ENCODE measurements around a stretch of chr13.

DNA sequence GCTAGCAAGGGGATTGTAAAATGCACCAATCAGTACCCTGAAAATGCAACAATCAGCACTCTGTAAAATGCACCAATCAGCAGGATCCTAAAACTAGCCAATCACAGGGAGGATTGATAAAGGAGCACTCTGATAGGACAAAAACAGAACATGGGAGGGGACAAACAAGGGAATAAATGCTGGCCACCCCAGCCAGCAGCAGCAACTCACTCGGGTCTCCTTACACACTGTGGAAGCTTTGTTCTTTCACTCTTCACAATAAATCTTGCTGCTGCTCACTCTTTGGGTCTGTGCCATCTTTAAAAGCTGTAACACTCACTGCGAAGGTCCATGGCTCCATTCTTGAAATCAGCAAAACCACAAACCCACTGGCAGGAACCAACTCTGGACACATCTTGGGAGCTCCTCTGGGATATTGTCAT, 337.4 kb upstream of the SLITRK5 start:
- RRBS = no CpG with 5 or more reads among the region's 2 CpGs

GRCh38 chr13:89401198-89401697, 1730.1 kb downstream of the SLITRK5 start:
- RRBS = no CpG with 5 or more reads among the region's 2 CpGs

DNA sequence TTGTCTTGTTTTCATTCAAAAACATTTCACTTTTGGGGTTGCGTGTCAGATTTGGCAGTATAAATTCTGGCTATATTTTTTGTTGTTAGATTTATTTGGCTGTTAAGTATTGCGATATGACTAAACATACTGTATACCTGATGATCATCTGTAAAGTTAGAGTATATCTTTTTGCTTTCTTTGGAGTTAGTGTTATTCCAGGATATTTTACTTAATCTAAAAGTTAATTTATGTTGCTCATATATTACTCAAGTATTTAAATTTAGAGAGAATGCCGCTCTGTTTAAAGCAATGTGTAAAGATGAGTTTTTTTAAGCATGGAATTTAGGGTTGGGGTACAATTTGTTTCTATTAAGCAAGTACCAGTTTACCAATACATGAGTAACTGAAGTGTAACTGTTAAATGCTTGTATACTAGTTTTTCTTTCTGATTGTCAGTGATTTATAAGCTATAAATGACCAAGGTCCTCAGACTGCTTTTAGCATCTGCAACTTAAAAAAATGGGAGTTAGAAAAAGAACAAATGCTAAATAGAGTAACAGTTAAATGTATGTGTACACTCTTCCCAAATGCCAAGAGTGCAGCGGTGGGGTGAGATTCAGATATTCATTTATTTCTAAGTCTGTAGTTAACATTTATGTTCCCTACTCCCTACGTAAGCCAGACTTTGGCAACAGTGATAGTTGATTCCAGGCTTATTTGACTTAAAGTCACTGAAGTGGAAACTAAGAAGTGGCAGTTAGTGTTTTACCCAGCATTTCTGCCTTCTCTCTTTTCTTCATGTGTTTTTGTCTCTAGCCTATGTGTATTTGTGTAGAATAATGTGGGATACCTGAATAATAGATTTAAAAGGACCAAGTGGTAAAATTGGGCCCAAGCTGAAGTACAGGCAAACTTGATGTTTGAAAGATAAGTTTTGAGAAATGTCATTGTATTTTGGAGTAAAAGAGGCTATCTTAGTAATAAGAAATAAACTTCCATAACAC, 46.6 kb upstream of the GPC5 start:
- RRBS = no CpG with 5 or more reads among the region's 5 CpGs

DNA sequence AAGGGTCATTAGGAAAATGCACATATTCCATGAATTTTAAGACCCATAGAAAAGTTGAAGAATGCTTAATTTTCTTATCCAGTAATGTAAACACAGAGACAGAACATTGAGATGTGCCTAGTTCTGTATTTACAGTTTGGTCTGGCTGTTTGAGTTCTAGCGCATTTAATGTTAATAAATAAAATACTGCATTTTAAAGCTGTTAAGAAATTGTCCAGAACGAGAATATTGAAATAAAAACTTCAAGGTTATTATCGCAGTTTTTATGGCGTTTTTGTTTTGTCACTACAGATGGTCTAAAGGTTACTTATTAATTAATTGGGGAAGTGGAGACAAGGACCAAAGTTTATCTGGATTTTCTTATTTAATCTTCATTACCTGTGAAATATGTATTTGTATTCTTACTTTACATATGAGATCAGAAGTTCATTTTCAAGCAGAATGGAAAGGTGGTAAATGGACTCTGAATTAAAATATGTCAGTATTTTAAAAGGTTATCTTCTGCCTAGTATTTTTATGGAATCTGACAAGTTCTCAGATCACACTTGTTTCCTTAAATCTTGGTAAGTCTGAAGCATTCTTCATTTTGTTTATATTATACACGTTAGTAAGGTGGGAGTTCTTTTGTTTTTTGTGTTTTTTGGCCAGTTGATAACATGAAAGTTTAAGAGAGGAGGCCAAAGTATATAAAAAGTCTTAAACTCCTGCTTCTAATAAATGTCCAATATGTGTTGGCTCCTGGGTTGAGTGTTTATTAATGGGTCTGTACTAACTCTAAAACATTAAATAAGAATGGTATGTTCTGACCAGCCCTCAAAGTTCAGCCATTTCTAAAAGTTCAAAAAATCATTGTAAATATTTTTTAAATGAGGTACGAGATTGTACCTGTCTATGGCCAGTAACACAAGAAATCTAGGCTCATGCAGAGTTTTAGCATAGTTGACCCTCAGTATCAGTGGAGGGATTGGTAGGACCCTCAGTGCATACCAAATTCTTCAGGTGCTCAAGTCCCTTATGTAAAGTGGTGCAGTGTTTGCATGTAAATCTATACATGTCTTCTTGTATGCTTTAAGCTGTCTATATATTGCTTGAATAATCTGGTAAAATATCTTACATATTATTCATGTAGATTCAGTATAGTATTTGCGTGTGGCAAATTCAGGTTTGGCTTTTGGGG, 43.7 kb upstream of the GPC5 start:
- RRBS = no CpG with 5 or more reads among the region's 7 CpGs

GRCh38 chr13:91357058-91357767, 41.2 kb upstream of the GPC5 start:
- RRBS = no CpG with 5 or more reads among the region's 6 CpGs

- RRBS = no CpG with 5 or more reads among the region's 5 CpGs
These were observed 13.1 kb upstream of the GPC5 start for GRCh38 chr13:91385361-91385664.

- RRBS = no CpG with 5 or more reads among the region's 6 CpGs
These were observed 549.0 kb upstream of the GPC6 start for GRCh38 chr13:92677530-92678121.

DNA sequence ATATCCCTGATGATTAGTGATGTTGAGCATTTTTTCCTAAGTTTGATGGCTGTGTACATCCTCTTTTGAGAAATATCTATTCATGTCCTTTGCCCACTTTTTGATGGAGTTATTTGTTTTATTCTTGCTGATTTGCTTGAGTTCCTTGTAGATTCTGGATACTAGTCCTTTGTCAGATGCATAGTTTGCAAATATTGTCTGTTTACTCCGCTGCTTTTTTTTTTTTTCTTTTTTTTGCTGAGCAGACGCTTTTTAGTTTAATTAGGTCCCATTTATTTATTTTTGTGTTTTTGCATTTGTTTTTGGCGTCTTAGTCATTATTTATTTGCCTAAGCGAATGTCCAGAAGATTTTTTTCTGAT, 114.9 kb downstream of the GPC6 start:
- RRBS = no CpG with 5 or more reads among the region's 4 CpGs

DNA sequence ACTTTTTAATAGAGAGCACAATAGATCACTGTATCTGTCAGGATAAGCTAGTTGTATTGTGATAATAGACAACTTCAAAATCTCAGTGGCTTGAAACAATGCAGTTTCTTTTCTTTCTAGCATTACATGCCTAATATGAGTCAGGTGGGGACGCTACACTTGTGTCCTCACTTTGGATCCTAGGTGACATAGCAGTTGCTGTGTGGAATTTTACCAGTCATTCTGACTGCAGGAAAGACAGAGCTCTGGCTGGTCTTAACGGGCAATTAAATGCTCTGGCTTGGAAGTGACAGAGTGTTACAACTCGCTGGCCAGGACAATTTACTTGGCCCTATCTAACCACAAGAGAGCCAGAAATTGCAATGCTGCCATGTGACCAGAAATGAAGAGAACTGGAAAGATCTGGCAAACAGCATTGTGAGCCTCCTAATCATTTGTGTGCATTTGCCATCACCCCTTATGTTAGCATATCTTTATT, 351.1 kb downstream of the DCT start:
- RRBS = no CpG with 5 or more reads among the region's 3 CpGs

DNA sequence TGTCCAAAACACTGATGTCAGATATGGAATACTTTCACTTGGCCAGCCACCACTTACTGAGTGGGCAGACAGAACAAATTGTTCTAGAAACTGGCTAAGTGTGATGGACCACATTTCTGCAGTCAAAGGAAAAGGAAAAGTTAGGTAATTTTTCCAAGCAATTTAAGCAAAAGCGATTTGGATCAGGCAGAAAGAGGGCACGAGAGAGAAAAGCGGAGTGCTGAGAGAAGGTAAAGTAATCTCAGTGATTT, 137.9 kb upstream of the SOX21 start:
- RRBS = no CpG with 5 or more reads among the region's 3 CpGs

DNA sequence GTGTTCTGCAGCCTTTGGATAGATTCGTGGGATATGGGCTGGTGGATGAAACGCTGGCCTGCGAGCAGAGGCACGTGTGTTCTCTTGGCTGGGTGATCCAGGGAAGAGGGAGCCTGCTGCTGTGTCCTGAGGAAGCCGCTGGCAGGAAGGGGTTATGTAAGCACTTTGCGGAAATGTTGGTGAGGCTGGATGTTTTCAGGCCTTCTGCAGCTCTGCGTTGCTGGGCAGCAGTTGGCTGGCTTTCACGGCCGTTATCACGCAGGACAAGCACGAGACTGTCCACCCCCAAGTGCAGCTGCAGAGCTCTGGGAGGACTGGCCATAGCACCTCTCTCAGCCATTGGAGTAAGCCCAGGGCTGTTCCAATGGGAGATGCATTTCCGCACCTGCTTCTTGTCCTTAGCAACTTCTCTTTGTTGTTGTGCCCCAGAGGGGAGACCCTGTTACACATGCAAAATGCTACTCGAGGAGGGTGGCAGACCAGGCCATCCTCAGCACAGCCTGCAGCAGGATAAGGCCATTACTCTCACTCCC, 147.0 kb upstream of the SOX21 start:
- RRBS = no CpG with 5 or more reads among the region's 13 CpGs

GRCh38 chr13:95239753-95240269, 61.4 kb downstream of the ABCC4 start:
- RRBS = no CpG with 5 or more reads among the region's 8 CpGs

DNA sequence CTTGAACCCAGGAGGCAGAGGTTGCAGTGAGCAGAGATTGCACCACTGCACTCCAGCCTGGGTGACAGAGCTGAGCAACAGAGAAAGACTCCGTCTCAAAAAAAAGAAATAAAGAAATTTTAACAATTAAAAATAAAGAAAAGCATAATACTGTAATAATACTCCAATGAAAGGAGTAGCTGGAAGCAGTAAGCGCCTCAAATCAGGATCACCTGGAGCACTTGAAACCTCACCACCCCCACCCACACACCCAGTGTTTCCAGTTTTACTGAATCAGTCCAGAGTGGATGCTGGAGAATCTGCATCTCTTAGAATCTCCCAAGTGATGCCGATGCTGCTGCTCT, 3.1 kb downstream of the ABCC4 start:
- RRBS = no CpG with 5 or more reads among the region's 3 CpGs

- RRBS = 41% methylated on average over 23 of the region's 71 CpGs
These were observed 1.3 kb downstream of the HS6ST3 start for GRCh38 chr13:96091007-96091861.

GRCh38 chr13:96331573-96332194, 241.8 kb downstream of the HS6ST3 start:
- RRBS = no CpG with 5 or more reads among the region's 28 CpGs

- RRBS = no CpG with 5 or more reads among the region's 4 CpGs
These were observed 42.6 kb upstream of the MBNL2 start for GRCh38 chr13:97179308-97180081.

- RRBS = no CpG with 5 or more reads among the region's 3 CpGs
These were observed 2.8 kb downstream of the MBNL2 start for GRCh38 chr13:97224886-97225429.

DNA sequence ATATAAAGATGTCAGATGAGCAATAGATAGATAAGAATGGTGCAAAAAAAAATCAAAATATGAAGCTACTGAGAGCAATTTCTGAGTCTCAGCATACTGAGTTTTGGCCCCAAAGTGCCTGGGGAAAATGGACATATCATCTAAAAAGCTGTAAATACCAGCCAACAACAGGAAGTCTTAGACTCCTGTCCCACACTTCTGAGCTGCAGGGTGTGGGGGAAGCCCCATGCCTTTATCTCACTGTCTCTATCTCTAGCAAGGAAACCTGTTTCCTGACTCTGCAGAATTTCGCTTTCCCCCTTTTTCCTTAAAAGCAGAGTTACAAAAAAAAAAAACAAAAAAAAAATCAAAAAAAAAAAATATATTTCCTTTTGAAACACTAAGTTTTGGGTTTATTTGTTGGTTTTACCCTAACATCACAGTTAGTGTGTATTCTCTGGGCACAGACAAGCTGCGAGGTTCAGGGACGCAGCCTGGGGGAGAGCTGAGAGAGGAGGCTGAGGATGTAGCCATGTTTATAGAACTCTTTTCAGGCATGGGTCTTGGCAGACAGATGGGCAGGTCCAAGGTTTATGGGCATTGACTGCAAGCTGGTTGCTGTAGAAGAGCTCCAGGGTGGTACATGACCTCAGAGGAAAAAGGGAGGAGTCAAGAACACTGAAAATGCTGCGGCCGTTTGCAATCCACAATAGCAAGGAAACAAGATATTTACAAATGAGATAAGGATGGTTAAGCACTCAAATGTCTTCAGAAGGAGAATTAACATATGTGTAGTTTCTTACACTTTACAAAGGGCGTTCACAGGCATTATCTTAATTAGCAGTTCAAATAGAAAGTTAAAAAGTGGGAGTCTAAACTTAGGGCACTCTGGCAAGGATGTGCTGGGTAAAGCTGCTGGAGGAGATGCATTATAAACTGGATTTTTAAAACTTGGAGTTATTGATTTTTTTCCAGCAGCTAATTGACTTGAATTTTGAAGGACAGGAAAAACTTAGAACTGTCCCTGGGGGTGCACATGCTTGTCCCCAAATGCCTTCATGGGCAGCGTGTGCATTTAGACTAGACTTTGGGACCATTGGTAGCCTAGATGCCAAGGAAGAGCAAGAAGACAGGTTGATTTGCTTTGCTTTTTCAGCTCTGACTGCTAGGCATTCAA, 5.0 kb downstream of the MBNL2 start:
- RRBS = no CpG with 5 or more reads among the region's 7 CpGs

- RRBS = no CpG with 5 or more reads among the region's 6 CpGs
These were observed 24.5 kb downstream of the MBNL2 start for GRCh38 chr13:97246639-97246957.

Data from NB4 (cell line).